ENCODE data around the genes ENSG00000230707, SPANXC, TMEM185A, MAGEA11, HSFX4 and EOLA2.

DNA sequence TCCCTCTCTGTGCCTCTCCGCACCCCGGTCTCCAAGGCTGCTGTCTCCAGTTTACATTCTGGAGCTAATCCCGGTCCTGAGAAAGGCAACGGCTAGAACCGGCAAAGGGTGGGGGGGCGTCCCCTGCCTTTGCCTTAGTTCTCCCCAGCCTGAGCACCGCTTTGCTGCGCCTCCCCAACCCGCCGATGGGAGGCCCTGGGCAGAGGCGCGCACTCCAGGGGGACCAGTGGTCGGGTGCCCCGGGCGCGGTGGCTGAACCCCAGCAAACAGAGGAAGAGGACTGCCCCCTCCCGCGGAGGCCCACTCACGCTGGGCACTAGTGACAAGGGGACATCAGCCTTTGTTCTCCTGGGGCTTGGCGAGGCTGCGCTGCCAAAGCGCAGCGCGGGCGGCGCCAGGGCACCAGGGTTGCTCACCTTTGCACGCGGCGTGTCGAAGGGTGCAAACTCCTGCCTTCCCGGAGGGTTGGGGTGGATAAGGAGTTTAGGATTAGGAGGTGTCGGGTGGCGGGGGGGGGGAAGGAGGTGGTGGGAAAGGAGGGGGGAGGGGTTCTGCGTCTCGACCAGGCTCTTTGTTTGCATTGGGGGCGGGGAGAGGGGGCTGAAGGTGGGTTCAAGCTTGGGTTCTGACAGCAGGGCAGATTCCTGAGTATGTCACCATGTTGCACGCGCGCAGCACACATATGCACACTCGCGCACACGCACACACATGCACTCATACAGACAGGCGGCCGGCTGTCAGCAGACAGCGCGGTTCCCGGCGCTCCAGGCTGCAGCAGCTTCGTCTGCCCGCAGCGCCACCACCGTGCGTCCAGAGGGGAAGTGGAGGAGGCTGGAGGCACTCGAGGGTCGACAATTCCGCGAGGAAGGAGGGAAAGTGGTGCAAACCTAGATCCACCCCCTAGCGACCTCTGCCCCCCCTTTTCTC is 327.3 kb upstream of the F9 start:
- PRO-cap, 2 experiments: peak in 1 of 2 experiments; most common plus-strand start position 809 of the sequence (in 1)
- RAMPAGE, long total RNA, 5 experiments: no peak in any of the 5 experiments

GRCh38 chrX:139720081-139720532 is 12.1 kb upstream of the MCF2 start:
- PRO-cap, 2 experiments: no peak in any of the 2 experiments
- RAMPAGE, long total RNA, 5 experiments: no peak in any of the 5 experiments

DNA sequence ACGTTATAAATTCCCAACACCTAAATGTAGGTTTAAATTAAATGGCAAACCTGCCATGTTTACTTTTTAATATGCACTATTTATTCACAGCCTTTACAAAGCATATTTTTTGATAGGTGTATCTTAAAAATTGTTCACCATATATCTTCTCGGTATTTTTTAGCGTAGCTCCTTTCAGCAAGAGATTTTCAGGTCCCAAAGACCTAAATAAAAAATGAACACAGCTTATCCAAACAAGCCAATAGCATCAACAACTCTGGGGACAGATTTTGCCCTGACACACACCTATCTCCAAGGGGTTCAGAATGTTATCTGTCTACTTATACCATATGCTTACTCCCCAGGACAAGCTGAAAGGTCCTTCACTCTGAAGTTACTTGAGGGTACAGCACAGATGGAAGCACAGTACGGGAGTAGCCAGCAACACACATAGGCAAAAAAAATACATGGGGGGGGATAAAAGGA is 90.6 kb upstream of the MCF2 start:
- PRO-cap, 2 experiments: no peak in any of the 2 experiments
- RAMPAGE, long total RNA, 5 experiments: no peak in any of the 5 experiments

DNA sequence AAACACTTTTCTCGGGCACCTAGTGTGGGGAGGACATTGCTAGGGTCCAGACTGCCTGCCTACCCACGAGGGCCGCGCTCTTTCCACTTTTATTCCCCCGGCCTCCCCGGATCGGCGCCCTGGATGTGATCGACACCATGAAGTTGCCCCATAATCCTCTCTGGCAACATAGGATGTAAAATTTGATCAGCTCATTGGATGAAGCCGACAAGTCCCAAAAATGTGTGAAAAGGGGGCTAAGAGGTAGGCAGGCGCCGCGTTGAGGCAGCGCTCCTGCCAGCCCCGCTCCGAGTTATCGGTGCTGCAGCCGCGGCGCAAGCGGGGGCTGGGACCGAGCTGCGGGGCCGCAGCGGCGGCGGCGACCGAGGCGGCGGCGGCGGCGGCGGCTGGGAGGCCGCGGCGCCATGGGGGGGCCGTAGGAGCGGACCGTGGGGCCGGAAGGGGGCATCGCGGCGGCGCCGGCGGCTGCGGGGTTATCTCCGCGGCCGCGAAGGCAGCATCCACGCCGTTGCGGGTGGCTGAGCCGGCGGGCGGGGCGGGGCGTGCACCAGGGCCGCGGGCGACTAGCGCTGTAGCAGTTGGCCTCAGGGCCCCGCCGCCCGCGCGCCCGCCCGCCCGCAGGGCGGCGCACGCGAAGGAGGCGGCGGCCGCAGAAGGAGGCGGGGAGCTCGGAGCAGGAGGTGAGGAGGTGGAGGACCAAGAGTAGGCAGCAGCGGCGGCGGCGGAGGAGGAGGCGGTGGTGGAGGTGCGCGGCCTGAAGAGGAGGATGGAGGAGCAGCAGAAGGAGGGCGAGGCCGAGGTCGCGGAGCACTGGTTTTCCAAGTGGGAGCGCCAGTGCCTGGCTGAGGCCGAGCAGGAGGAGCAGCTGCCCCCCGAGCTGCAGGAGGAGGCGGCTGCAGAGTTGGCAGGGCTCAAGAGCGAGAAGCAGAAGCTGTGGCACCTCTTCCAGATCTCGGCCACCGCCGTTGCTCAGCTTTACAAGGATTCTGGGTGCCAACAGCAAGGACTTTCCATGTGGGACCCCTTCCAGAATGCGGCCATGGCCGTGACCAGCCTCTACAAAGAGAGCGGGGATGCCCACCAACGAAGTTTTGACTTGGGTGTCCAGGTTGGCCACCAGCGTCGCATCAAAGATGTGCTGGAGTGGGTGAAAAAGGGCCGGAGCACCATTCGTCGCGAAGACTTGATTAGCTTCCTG is at the start of gene ENSG00000230707:
Gene ENSG00000230707, plus strand, starts transcription at position 702 of the 1,198 bp plus-strand sequence.
- PRO-cap, 2 experiments: peak in 2 of 2 experiments; most common plus-strand start position 342 of the sequence (in 1); most common minus-strand start position 265 of the sequence (in 2)
- RAMPAGE, long total RNA, 5 experiments: no peak in any of the 5 experiments

GRCh38 chrX:141242457-141242662 is at the start of gene SPANXC:
Gene SPANXC, minus strand, starts transcription at chrX:141242517.
- PRO-cap, 2 experiments: no peak in any of the 2 experiments
- RAMPAGE, long total RNA, 5 experiments: no peak in any of the 5 experiments

DNA sequence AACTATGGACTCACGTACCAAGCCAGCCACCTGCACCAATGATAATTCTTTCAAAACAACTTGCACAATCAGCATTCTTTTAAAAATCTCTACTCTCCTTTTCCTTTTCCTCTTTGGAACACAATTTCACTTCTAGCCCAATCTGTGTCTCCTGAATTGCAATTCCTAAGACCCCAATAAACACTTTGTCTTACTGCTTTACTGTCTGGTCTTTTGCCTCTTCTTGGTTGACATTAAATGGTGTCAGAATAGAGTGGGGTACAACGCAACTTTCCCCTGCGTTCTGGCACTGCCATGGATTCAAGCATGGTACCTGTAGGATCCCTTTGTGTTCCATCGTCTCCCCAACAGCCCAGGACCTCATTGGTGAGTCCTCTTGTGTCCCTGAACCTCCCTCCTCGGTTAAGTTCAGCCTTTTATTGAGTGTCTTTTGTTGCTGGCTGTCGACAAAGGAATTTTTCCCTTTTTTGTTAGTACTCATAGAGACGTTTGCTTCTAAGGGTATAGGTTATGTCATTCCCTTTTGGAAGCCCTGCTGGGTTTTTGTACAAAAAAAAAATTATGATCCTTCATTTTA is 35.5 kb upstream of the FMR1 start:
- PRO-cap, 2 experiments: no peak in any of the 2 experiments
- RAMPAGE, long total RNA, 5 experiments: no peak in any of the 5 experiments

GRCh38 chrX:147932237-147932743 is 20.6 kb downstream of the FMR1 start:
- PRO-cap, 2 experiments: no peak in any of the 2 experiments
- RAMPAGE, long total RNA, 5 experiments: no peak in any of the 5 experiments

DNA sequence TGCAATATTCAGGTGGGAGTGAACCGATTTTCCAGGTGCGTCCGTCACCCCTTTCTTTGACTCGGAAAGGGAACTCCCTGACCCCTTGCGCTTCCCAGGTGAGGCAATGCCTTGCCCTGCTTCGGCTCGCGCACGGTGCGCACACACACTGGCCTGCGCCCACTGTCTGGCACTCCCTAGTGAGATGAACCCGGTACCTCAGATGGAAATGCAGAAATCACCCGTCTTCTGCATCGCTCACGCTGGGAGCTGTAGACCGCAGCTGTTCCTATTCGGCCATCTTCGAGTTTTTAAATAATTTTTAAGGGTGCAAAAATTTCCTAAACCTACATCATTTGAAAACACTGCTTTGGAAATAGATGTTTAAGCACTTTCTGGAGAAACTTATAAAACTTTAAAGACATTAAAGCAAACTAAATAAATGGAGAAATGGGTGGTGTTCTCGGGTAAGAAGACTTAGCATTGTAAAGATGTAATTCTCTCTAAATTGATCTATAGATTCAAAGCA is 231.3 kb downstream of the ENSG00000287585 start:
- PRO-cap, 2 experiments: no peak in any of the 2 experiments
- RAMPAGE, long total RNA, 5 experiments: no peak in any of the 5 experiments

- PRO-cap, 2 experiments: no peak in any of the 2 experiments
- RAMPAGE, long total RNA, 5 experiments: no peak in any of the 5 experiments
These were observed 2.5 kb downstream of the IDS start for GRCh38 chrX:149502394-149503265.

DNA sequence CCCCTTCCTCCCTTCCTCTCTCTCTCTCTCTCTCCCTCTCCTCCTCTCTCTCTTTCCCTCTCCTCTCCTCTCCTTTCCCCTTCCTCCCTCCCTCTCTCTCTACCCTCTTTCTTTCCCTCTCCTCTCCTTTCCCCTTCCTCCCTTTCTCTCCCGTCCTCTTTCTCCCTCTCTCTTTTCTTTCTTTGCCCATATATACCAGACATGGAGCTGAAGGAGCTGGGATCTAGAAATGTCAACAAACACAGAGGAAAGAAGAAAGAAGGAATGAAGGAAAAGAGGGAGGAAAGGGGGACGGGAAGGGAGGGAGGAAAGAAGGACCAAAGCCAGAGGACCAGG is 12.2 kb upstream of the EOLA1 start:
- PRO-cap, 2 experiments: no peak in any of the 2 experiments
- RAMPAGE, long total RNA, 5 experiments: no peak in any of the 5 experiments

- PRO-cap, 2 experiments: no peak in any of the 2 experiments
- RAMPAGE, long total RNA, 5 experiments: no peak in any of the 5 experiments
These were observed 5.4 kb upstream of the EOLA1 start for GRCh38 chrX:149534941-149536272.

- PRO-cap, 2 experiments: no peak in any of the 2 experiments
- RAMPAGE, long total RNA, 5 experiments: no peak in any of the 5 experiments
These were observed 11.6 kb upstream of the HSFX2 start for GRCh38 chrX:149606607-149607183.

DNA sequence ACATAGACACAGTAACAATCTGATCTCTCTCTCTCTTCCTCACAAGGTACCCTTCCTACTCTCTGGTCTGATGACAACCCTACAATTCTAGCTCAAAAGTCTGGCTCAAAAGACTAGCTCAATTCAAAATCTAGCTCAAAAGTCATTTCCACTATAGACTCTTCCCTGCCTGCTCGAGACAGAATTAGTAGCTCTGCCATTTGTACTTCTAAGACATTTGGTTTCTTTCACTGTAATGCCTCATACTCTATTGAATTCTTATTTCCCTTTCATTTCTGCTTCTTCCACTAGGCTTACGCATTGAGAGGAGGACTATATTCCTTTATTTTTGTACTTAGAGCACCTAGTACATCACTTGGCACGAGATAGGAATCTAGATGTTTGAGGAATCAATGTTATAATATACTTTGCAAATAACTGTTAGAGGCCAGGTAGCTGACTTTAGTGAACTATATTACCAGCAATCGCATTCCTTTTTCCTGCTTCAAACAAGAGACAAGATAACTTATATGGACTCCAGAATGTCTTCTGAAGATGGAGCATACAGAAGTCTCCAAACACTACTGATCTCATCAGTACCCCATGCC is 4.0 kb downstream of the TMEM185A start:
- PRO-cap, 2 experiments: no peak in any of the 2 experiments
- RAMPAGE, long total RNA, 5 experiments: no peak in any of the 5 experiments

DNA sequence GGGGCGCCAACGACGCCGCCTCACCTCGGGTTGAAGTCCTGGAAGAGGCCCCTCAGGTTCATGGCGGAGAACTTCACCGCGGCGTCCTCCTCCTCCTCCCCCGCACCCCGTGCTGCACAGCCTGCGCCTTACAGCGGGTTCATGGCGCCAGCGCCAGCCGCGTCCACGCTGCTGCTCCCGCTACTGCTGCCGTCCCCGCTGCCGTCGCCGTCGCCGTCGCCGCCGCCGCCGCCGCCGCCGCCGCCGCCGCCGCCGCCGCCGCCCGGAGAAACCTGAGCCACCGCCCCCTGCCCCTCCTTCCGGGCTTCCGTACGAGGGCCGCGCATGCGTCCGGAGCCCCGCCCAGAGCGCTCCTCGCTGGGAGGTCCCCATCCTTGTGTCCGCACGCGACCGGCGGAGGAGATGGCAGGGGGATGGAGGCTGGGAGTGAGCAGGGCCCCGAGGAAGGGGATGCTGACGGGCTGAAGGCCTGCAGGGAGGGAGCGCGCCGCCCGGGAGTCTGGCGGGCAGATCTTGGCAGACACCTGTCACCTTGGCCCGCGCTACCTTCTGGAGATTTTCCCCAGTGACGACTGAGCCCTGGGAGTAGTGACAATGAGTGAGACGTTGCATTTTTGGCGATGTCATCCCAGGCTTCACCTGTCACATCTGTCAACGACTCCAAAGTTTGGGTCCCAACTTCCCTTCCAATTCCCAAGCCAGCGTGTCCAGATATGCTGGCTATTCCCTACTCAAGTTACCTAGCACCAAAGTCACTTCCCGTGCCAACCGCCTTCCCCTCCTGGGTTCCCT is at the start of gene TMEM185A:
Gene TMEM185A, minus strand, starts transcription at position 274 of the 792 bp plus-strand sequence.
- PRO-cap, 2 experiments: peak in 2 of 2 experiments; most common plus-strand start position 345 of the sequence (in 1); most common minus-strand start position 274 of the sequence (in 2)
- RAMPAGE, long total RNA, 5 experiments: start-site peak on the minus strand in 2 of 5 experiments, centred at positions 203 to 208 of the sequence, 38 to 134 reads per replicate

DNA sequence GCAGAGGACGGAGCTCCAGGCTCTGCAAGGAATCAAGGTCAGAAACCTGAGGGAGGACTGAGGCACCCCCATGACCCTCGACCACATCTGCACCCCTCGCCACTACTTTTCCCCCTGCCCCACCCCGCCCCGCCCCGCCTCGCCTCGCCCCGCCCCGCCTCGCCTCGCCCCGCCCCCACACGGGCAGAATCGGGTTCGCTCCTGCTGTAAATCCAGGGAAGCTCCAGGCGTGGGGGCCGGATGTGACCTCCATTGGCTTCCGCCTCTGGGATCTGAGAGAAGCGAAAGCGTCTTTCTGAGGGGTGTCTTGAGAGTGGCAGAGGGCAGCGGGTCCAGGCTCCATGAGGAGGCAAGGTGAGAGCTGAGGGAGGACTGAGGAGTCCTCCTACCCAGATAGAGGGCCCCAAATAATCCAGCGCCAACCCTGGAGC is at the start of gene MAGEA11:
Gene MAGEA11, plus strand, starts transcription at position 252 of the 431 bp plus-strand sequence.
- PRO-cap, 2 experiments: no peak in any of the 2 experiments
- RAMPAGE, long total RNA, 5 experiments: no peak in any of the 5 experiments

GRCh38 chrX:149818311-149818700 is 36.6 kb downstream of the MAGEA9 start:
- PRO-cap, 2 experiments: no peak in any of the 2 experiments
- RAMPAGE, long total RNA, 5 experiments: no peak in any of the 5 experiments

- PRO-cap, 2 experiments: no peak in any of the 2 experiments
- RAMPAGE, long total RNA, 5 experiments: no peak in any of the 5 experiments
These were observed at the start of gene HSFX4 for GRCh38 chrX:149929195-149929658. Gene HSFX4, plus strand, starts transcription at chrX:149929573.

- PRO-cap, 2 experiments: peak in 2 of 2 experiments; most common plus-strand start chrX:149938652 (in 2); most common minus-strand start chrX:149938474 (in 2)
- RAMPAGE, long total RNA, 5 experiments: start-site peak on the plus strand in 1 of 5 experiments, at chrX:149938609-149939046 at its widest, 13 reads per replicate; start-site peak on the minus strand in 1 of 5 experiments, at chrX:149938468-149938474 at its widest, 68 reads per replicate
These were observed at the start of gene EOLA2 for GRCh38 chrX:149938170-149939346. Gene EOLA2, minus strand, starts transcription at chrX:149938491.

DNA sequence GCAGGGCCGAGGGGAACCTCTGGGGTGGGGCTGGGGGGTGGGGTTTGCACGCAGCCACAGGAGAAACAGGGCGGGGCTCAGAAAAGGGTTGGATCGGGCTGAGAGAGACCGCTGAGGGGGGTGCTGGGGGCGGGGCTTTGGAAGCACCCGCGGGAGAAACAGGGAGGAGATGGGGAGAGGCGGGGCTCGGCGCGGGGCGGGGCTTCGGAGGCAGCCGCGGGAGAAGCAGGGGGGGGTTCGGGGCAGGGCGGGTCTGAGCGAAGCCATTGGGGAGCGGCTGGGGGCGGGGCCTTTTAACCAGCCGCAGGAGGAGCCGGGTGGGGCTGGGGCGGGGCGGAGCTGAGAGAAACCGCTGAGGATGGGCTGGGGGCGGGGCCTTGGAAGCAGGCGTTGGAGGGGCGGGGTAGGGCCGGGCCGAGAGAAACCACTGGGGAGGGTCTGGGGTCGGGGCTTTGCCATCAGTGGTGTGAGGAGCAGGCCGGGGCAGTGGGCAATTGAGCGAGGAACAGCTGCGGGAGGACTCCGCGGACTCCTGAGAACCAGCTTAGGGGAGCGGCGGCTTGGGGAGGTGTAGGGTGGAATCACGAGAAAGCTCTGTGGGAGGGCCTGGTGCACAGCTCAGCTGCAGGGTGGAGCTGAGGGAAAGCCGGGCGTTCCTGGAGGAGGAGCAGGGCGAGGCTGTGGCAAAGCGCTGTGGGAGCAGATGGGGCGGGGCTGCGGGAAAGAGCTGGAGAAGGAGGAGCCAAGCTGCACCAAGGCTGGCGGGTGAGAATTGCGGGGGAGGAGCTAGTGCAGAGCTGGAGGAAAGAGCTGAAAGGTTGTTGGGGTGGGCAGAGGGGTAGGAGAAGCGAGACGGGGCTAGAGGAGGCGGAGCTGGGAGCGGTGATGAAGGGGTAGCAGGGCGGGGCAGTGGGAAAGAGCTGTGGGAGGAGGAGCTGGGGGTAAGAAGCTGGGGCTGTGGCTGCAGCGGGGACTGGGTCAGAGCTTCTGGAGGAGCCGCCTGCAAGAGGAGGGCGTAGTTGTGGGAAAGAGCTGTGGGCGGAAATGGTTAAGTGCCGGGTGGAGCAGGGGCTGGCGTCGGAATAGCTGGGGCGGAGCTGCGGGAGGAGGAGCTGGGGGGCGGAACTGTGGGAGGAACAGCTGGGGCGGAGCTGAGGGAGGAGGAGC is 1.4 kb upstream of the EOLA2 start:
- PRO-cap, 2 experiments: peak in 2 of 2 experiments; most common plus-strand start position 841 of the sequence (in 2); most common minus-strand start position 585 of the sequence (in 2)
- RAMPAGE, long total RNA, 5 experiments: start-site peak on the plus strand in 2 of 5 experiments, centred at positions 706 to 737 of the sequence, 19 to 20 reads per replicate

DNA sequence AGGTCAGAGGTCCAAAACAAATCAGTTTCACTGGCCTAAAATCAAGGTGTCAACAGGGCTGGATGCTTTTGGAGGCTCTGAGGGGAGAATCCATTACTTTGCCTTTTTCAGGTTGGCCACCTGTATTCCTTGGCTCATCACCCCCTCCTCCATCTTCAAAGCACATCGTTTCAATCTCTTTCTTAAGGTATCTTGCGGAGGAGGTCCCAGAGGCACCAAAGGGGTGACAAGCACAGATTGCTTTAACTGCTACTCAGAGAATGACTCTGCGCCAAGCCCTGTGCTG is 134.8 kb upstream of the MAMLD1 start:
- PRO-cap, 2 experiments: no peak in any of the 2 experiments
- RAMPAGE, long total RNA, 5 experiments: no peak in any of the 5 experiments

All from thyroid gland (tissue), 7 donors.